Measurements from ENCODE around the genes TLCD1, PHF12, SEZ6 and ABHD15.

DNA sequence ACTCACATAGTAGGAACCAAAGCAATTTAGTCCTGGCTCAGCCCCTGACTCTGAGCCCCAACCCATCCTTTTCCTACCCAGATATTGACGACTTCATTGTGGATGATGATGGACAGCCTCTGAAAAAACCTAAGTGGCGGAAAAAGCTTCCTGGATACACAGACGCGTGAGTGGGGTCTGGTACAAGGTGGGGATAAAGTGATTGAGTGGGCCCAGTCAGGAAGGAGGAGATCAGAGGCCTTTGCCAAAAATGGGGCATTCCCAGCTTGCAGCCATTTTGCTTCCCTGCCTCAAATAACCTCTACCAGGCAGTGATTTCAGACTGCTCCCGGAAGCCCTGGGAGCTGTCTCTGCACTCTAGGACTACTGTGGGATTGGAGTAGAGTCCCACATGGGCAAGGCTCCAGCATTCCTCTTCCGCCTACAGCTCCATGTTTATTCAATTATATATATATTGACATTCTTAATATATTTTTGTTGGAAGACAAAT lies 13.4 kb downstream of the SUPT6H start:
- PRO-cap: no peak

GRCh38 chr17:28684134-28685118 lies 22.4 kb downstream of the SUPT6H start:
- PRO-cap: no peak

- PRO-cap: no peak
Measured at GRCh38 chr17:28695126-28695514, 16.6 kb downstream of the PROCA1 start.

GRCh38 chr17:28703796-28704946 lies 7.5 kb downstream of the PROCA1 start:
- PRO-cap: no peak

GRCh38 chr17:28725470-28726473 lies at the start of gene TLCD1:
Gene TLCD1 (minus strand): TSS chr17:28726233.
- PRO-cap: bidirectional peak, plus-strand start at chr17:28725928, minus-strand start at chr17:28725932; bidirectional peak, plus-strand start at chr17:28726345, minus-strand start at chr17:28726212

DNA sequence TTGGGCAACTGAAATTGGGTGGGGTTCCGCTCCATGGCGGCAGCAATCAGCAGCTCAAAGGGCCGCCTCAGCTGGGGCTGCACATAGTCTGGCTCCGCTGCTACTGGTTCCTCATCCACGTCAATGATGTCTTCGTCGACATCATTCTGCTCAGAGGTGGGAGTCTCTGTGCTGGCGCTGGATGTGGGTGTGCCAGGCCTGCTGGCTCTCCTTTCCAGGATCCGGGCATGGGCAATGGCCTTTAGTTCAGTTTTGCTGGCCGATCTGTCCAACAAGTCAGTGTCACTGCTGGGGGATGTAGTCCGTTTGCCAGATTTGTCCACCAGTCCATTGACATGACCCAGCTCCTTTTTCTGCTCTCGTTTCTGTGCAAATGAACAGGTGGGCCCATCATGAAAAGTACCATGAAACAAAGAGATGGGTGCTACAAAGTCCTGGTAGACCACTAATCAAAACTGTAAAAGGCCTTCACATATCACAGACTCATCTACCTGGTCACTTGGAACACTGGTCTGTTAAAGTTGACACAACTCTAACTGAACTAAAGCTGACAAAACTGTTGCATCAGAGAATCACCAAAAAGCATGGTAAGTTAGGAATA lies 21.2 kb upstream of the DHRS13 start:
- PRO-cap: no peak

GRCh38 chr17:28937183-28938236 lies 13.8 kb downstream of the PHF12 start:
- PRO-cap: no peak

GRCh38 chr17:28951144-28952045 lies at the start of gene PHF12:
Gene PHF12 (minus strand): TSS chr17:28951518.
- PRO-cap: bidirectional peak, plus-strand start at chr17:28951740, minus-strand start at chr17:28951433; unidirectional peak, plus-strand start at chr17:28951945

DNA sequence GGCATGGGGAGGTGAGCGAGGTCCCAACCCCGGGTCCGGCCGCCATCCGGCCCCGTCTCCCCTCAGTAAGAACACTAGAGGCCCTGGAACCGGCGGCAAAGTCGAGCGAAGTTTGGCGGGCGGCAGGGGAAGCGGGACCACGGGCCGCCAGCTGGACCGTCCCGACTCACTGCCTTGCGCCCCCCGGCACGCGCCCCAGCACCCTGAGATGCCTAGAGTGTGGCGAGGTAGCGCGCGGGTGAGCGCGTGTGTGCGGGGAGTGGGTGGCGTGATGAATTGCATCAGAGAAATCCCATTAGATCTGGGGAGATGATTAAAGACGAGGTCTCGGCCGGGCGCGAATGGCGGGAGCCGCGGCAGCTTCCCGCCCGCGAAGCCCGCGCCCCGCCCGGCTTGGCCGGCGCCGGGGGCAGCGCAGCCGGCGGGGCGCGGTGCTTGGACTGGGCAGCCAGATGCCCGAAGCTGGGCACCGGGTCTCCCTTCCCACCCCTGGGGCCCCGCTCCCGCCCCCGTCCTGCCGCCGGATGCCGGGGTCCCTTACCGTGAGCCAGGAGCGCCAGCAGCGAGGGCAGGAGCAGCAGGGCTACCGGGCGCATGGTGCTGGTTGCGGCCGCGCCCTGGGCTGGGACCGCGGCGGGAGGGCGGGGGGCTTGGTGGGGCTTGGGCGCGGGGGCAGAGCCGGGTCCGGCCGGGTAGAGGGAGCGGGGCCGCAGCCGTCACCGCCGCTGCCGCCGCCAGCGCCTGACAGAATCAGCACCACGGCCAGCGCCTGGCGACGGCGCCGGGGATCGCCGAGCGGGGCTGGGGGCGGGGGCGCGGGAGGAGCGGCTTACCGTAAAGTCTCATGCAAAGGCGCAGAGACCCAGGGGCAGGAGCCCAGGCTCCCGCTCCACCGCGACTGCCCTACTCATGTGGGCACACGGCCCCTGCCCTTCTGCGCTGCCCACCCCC lies at the start of gene SEZ6:
Gene SEZ6, minus strand, starts transcription at position 760 of the 951 bp plus-strand sequence.
- PRO-cap: no peak

GRCh38 chr17:29079734-29080567 lies 37.0 kb downstream of the PIPOX start:
- PRO-cap: no peak

DNA sequence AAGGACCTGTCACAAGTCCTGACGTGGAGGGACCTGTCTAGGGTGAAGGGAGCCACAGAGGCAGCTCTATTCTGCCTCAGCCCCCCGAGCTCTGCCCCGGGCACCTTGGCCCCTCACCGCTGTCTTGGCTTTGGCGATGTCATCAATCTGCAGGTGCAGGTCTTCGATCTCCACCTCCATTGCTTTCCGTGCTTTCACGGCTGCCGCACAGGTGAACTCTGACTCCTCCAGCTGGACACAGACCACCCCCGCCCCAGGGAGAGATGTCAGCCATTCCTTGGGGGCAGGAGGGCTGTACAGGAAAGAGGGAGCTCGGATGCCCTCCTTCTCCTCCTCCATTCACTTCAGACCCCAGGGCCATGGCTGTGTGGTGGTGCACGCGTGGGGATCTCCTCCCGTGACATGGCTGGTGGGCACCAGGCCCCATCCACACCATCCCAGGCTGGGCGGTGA lies 49.3 kb downstream of the PIPOX start:
- PRO-cap: no peak

GRCh38 chr17:29277271-29277603 lies 16.7 kb downstream of the NUFIP2 start:
- PRO-cap: no peak

- PRO-cap: no peak
Measured at GRCh38 chr17:29294549-29294878, 566 bp upstream of the NUFIP2 start.

DNA sequence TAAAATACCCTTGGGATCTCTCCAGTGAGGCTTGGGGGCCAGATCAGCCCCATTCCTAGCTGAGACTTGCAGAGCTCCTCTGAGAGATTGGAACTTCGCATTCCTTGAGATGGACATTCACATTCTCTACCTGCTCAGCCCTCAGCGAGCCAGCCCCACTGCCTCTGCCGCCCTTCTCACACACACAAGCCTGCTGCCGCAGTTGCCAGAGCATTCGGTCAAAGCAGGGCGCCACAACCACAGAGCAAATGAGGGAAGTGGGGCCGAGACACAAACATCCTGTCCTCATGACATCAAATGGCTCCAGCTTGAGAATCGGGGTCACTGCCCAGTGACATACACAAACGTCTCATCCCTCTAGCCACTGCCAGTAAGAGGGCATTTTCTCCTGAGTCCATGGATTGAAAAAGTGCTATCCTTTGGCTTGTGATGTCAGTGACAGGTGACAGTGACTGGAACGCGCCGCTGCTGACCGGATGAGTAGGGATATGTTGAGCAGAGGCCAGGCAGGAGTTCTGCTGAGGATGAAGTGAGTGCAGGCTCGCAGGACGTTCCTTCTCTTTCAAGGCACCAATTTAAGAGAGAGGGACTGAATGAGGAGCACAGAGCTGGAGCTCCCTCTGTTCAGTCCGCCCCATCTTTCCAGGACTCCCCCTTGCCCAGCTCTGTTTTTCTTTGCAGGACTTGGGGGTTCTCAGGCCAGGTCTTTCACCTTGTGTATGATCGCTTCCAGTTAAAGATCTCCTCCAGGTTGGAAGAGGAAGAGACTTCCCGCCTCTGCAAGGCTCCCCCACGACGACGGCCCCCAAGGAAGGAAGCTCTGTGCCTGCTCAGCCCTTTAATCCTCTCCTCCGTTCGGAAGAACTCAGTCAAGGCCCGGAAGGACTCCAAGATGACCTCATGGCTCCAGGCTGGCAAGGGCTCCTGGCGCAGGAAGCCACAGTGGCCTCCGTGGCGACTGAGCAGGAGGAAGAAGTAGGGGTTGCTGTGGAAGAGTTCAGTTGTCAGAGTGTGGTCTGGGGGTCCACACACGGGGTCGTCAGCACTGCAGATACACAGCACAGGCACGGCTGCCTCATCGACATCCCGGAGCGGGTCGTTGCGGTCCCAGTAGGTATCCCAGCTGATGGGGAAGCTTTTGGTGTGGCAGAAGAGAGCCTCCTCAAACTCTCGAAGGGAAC lies 4.6 kb downstream of the ABHD15 start:
- PRO-cap: no peak

GRCh38 chr17:29566900-29567818 lies at the start of gene ABHD15:
Gene ABHD15 (minus strand): TSS chr17:29567037.
- PRO-cap: bidirectional peak, plus-strand start at chr17:29567199, minus-strand start at chr17:29567172; unidirectional peak, minus-strand start at chr17:29567313

- PRO-cap: bidirectional peak, plus-strand start at chr17:29591346, minus-strand start at chr17:29591281
Measured at GRCh38 chr17:29590933-29592039, 1.6 kb upstream of the ANKRD13B start.

DNA sequence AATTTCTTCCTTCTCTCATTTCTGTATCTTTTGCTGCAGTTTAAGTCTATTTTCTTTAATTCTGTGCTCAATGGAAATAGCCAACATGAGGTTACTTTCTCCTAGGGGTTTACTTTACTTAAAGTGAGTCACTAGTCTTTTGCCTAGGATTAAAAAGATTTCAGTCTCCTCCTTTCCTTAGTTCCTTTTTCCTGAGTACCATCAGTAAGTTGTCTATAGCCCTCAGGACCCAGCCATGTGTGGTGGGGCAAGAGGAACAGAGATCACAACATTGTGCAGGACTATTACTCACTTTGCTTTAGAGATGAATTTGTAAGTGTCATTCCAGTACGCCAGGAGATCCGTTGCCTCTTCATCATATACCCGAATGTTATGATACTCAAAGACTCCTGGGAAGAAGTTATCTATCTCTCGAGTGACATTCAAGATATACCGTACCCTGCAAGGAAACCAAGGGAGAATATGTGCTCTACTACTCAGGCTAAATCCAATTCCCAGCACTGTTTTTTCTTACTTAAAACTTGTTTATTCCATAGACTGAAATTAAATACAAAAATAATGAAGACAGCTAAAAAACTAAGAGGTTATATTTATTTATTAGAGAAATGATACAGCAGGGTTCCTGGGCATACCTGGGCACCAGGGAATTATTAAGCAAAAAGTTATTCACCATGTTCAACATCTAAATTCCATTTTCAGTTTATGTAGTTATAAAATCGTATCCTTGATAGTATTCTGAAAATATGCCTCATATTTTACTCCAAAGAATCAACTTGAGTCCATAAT lies 27.8 kb upstream of the CORO6 start:
- PRO-cap: no peak

GRCh38 chr17:29906140-29906506 lies 23.9 kb downstream of the SSH2 start:
- PRO-cap: no peak

GRCh38 chr17:29930276-29930415 lies 118 bp upstream of the SSH2 start:
- PRO-cap: bidirectional peak, plus-strand start at chr17:29930309, minus-strand start at chr17:29930177

DNA sequence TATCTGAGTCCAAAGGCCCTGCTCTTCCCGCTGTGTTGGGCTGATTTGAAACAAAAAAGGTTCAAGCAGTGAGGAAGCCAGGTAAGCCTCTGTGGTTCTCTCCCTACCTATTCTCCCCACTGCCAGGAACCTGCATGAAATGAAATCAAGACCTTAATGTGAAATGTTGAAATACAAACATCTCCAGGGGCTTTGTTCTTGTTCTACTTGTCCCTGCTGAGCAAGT lies 7.6 kb upstream of the SLC6A4 start:
- PRO-cap: no peak

Data from SUDHL5 (cell line).